Measurements from ENCODE around the gene PDS5A.

GRCh38 chr4:38020486-38020932, 60.3 kb downstream of the PTTG2 start:
- RRBS = no CpG with 5 or more reads among the region's 7 CpGs

DNA sequence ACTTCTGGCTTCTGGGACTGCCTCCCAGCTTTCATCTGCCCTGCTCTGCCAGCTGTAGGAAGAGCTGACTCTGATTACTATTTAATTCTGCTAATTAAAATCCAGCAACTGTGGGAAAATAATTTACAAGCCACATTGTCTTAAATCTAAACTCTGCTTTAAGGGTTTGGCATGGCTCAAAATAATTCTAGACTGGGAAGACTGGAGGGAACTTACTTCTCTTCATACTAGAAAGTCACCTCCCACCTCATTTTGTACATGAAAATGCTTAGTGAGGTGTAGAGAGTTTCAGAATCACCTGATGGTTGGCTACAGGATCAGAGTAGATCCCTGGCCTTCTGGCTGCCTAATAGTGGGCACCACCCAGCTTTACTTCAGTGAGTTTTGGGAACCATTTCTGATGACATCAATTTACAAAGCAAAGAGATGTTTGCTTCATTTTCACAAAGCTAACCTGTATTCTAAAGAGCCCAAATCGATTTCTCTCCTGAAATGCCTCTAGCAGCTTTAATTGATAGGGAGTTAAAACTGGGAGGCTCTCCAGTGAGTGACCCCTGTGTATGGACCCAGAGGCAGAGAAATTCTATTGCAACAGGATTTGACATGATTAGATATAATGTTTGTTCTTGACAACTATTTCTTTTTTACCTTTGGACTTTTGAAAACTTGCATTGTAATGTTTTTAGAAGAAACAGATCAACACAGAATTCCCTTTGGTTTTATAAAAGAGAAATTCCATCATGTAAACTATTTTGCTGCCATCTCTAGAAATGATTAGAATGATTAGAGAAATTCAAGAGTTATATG, 180.5 kb downstream of the PTTG2 start:
- RRBS = no CpG with 5 or more reads among the region's 1 CpG

GRCh38 chr4:38319612-38320272, 344.3 kb upstream of the KLF3 start:
- RRBS = no CpG with 5 or more reads among the region's 12 CpGs

- RRBS = no CpG with 5 or more reads among the region's 6 CpGs
Measured at GRCh38 chr4:38605795-38606449, 58.1 kb upstream of the KLF3 start.

GRCh38 chr4:38609567-38610159, 54.3 kb upstream of the KLF3 start:
- RRBS = no CpG with 5 or more reads among the region's 4 CpGs

DNA sequence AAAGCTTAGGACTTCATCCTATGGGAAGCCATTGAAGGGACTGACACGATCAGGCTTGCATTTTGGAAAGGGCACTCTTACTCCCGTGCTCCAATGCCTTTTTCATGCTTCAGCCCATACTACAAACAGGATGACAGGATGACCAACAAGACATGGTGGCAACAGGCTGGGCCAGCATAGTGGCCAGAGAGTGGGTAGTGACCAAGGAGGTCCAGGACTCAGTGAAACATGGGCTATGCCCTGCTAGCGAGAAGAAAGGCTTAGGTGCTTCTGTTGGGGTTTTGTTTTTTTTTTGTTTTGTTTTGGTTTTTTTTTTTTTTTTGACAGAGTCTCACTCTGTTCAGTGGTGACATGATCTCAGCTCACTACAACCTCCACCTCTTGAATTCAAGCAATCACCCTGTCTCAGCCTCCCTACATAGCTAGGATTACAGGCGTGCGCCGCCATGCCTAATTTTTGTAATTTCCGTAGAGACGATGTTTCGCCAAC, 2.5 kb upstream of the KLF3 start:
- RRBS = no CpG with 5 or more reads among the region's 9 CpGs

DNA sequence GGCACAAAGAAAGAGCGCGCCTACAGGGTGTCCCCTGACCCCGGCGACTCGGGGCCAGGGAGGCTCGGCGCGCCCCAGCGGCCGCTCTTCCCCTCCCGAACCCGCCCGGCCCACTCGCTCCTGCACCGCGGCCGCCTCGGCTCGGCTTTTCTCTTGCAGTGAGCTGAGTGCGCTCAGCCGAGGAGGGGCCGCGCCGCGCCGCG, 759 bp upstream of the KLF3 start:
- RRBS = 2% methylated on average over 26 of the region's 27 CpGs

GRCh38 chr4:38664605-38665499, 853 bp downstream of the KLF3 start:
- RRBS = 2% methylated on average over 20 of the region's 60 CpGs

- RRBS = no CpG with 5 or more reads among the region's 14 CpGs
Measured at GRCh38 chr4:38674108-38675327, 10.5 kb downstream of the KLF3 start.

DNA sequence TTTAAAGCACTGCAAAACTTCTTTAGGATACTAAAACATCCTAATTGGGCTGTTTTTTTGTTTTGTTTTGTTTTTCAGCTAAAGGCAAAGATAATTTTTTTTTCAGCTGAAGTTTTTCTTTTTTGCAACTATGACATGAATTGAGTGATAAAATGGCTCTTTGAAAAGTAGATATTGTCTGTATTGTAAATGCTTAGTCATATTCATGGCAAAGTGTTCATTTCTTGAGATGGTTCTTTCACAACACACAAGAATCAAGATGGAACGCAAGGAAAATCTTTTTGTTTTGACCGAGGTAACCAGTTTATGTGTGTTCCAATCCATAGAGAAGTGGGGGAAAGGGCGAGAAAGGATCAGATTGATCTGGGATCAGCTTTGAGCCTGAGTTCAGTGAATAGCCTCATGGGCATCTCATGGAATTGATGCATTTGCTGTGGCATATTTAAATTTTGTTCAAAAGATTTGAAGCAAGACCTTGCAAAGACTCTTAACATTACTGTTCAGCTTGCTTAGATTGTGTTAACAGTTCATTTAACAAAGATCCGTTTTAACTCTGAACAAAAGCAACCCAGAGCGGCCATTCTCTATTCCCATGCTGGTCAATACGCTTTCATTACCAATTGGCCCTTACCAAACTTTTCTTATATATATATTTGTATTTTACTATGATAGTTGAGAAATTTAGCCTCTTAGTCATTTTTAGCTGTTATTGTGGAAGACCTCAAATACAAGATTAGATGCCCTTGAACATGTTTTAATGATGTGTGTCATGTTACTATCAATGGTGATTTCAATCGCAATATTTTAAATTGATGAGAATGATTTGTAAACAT, 35.4 kb downstream of the KLF3 start:
- RRBS = no CpG with 5 or more reads among the region's 7 CpGs

DNA sequence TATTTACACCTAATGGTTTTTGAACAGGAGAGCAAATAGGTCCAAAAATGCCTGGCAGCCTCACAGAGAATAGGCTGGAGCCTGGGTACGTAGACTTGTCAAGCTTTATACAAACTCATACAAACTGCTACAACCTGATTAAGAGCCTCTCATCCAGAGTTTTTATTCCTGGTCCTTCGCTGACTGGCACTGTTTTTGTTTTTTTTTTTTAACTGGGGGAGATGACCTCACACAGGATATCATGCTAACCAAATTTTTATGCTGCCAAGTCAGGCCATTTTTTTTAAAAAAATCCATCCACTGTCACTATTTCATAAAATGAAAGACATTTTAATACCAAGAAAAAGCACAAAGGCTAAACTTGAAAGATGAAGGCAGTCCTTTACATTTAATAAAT, 1.9 kb downstream of the FAM114A1 start:
- RRBS = no CpG with 5 or more reads among the region's 2 CpGs

DNA sequence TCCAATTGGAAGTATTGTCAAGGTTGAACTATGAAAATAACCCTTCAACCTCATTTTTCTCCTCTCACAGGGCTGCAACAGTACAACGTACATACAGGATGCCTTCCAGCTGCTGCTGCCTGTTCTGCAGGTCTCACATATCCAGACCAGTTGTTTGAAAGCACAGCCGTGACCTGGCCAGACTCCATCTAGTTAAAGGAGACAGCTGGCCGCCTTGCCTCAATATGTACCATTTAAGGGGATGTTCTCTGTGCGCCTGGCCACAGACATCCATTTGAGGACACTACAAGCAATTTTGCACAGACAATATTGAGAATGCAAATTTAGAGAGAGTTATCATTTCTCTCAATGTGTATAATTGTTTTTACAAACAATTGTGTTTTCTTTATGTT, 75.8 kb downstream of the FAM114A1 start:
- RRBS = no CpG with 5 or more reads among the region's 4 CpGs

GRCh38 chr4:38950501-38951378, 81.5 kb downstream of the TMEM156 start:
- RRBS = no CpG with 5 or more reads among the region's 12 CpGs

- RRBS = no CpG with 5 or more reads among the region's 10 CpGs
Measured at GRCh38 chr4:38985209-38985885, 46.9 kb downstream of the TMEM156 start.

DNA sequence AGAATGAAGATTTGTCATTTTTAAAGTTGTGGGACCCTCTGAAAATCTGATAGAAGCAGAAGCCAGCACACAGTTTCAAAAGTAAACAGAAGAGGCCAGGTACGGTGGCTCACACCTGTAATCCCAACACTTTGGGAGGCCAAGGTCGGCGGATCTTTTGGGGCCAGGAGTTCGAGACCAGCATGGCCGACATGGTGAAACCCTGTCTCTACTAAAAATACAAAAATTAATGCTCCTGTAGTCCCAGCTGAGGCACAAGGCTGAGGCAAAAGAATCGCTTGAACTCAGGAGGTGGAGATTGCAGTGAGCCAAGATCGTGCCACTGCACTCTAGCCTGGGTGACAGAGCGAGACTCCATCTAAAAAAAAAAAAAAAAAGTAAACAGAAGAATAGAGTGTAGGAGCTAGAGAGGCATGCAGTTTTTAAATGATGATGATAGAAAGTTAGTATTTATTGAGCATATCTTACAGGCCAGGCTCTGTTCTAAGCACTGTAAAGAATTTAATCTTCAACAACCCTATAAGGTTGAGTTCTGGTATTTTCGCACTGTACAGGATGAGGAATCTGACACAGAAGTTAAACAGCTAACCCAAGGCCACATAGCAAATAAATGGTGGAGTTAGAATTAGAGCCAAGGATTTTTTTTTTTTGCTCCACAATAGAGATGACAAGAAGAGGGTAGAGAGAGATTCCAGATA, 55.8 kb downstream of the KLHL5 start:
- RRBS = no CpG with 5 or more reads among the region's 9 CpGs

DNA sequence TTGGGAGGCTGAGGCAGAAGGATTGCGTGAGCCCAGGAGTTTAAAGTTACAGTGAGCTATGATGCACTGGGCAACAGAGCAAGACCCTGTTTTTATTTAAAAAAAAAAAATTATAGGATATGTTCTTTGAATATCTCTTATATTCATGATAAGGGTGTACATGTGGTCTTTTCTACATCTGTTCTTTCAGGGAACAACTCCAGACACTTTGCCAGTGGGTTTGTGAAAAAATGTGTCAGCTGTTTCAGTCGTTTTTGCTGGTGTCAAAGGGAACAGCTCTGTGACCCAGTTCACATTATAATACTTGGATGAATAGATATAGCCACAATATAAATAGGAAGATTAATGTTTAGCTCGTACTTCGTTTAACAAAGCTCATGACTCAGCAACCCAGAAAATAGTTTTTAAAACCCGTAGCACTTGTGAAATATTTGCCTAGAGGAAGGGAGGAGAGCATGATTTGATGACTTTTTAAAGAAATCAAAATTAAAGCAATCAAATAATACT, 7.8 kb downstream of the LIAS start:
- RRBS = no CpG with 5 or more reads among the region's 5 CpGs

DNA sequence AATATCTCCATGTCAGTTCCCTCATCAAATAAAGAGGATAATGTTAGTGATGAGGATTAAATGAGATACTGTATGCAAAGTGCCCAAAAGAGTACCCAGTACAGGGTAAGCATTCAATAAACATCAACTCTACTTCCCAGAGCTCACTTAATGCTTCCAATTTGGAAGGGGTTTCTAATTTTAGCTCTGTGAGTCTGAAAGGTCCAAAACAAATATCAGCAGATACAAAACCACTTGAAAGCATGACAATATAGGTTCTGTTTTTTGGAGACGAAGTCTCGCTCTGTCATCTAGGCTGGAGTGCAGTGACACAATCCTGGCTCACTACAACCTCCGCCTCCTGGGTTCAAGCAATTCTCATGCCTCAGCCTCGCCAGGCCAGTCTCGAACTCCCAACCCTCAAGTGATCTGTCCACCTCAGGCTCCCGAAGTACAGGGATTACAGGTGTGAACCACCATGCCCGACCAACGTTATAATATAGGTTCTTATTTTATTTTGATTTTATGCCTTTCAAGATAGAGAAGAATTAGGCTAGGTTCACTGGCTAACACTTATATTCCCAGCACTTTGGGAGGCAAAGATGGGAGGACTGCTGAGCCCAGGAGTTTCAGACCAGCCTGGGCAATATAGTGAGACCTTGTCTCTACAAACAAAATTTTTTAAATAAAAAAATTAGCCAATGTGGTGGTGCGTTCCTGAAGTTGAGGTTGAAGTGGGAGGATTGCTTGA, 19.9 kb downstream of the UGDH start:
- RRBS = no CpG with 5 or more reads among the region's 9 CpGs

GRCh38 chr4:39526611-39526855, 706 bp downstream of the UGDH start:
- RRBS = no CpG with 5 or more reads among the region's 7 CpGs

- RRBS = 6% methylated on average over 32 of the region's 73 CpGs
Measured at GRCh38 chr4:39977796-39978558, at the start of gene PDS5A. Gene PDS5A, minus strand, starts transcription at chr4:39977911.

- RRBS = no CpG with 5 or more reads among the region's 4 CpGs
Measured at GRCh38 chr4:40173552-40174090, 23.2 kb upstream of the RHOH start.

Data from iris pigment epithelial cell (primary cell).